Heart (tissue), 3 donors: ENCODE data around the genes TUBB4A, GPR108, ADGRE1, MBD3L5 and ZNF557.

- RAMPAGE, long total RNA, 2 experiments = no peak in any of the 2 experiments
Observed at GRCh38 chr19:6475960-6477140, 5.2 kb downstream of the DENND1C start.

DNA sequence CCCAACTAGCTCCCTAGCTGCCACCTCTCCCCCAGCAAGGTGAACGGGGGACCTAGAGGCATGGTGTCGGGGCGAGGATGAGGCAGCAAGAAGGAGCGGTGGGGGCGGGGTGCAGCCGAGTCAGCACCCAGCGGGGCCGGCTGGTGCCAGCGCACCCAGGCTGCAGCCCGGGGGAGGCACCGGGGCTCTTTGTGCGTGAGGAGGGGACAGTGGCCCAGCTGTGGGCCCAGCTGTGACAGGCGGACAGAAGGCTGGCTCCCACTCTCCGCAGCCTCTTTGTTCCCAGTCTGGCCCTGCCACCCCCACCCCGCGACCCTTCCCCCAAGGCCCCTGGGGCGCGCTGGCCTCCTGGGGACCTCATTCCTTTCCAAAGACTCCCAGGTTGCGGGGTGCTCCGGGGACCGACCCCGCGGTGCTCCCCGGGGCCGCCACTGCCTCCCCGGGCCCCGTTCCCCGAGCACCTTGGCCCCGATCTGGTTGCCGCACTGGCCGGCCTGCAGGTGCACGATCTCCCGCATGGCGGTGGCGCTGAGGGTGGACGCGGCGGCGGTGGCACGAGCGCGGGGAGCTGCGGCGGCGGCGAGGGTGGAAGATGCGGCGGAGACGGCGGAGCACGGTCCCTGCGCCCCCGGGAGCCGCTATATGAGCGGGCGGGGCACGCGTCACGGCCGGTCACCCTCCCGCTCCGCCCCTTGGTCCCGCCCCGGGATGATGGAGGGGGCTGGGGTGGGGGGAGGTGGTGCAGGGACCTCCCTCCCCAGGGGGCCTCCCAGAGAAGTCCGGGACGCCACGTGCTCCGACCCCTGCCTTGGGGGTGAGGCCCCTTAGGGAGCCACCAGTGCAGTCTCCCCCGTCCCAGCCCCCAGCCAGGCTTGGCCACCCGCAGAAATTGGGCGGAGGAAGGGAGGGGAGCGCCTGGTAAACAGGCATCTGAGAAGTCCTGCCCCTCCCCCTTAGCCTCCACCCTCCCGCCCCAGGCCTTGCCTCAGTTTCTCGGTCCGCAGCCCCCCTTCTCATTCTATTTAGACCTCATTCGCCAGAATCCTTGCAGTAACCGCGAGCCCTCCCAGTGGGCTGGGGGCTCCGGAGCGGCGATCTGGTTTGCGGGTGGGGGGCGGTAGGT, at the start of gene TUBB4A:
TSS of gene TUBB4A (minus strand) at position 615 of the 1,123 bp plus-strand sequence.
- RAMPAGE, long total RNA, 2 experiments = no peak in any of the 2 experiments

DNA sequence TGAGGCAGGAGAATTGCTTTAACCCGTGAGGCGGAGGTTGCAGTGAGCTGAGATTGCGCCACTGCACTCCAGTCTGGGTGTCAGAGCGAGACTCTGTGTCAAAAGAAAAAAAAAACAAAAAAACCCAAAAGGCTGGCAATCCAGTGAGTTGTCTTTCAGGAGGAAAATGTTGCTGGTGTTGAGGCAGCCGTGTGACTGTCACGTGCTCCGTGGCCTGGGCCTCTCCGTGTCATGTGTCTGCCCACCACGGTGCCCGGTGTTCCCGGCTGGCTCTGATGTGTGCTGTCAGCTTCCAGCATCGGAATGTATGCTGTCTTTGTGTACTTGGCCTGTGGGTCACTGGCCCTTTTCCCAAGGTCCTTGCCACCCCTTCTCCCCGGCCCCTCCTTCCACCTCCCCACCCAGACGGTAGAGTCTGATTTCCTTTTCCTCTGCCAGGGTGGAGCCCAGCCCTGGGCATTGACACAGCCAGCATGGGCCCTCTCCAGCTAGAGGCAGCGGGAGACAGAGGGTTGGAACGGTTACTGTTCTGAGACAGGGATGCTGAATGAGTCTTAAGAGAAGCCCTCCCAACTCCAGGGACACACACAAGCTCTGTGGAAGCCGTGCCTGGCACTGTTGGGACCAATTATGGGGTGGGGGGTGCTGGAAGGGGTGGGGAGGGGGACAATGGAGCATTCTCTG, 7.3 kb upstream of the TUBB4A start:
- RAMPAGE, long total RNA, 2 experiments = no peak in any of the 2 experiments

GRCh38 chr19:6521807-6522730, 8.8 kb upstream of the TNFSF9 start:
- RAMPAGE, long total RNA, 2 experiments = no peak in any of the 2 experiments

- RAMPAGE, long total RNA, 2 experiments = no peak in any of the 2 experiments
Observed at GRCh38 chr19:6576920-6578179, 13.6 kb downstream of the CD70 start.

DNA sequence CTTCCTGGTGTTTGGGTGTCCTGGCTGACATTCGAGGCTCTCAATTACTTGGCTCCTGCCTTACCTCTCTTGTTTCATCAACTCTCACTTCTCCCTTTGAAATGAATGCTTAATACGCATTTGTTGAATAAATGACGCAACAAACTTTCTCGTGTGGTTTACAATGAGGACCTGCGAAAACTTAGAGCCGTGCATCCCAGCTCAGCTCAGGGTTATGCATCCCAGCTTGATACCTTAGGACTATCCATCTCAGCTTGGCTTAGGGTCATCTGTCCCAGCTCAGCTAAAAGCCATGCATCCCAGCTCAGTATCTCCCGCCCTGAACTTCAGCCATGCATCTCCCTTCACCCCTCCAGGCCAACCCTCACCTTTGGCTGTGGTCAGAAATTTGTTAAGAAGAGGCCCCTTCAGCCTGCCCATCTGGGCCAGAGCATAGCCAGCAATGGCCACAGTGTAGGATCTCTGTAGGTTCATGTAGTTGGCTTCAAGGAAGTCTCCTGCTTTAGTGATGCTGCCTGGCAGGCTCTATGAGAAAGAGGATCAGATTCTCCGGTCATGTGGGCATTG, 16.5 kb upstream of the TNFSF14 start:
- RAMPAGE, long total RNA, 2 experiments = no peak in any of the 2 experiments

DNA sequence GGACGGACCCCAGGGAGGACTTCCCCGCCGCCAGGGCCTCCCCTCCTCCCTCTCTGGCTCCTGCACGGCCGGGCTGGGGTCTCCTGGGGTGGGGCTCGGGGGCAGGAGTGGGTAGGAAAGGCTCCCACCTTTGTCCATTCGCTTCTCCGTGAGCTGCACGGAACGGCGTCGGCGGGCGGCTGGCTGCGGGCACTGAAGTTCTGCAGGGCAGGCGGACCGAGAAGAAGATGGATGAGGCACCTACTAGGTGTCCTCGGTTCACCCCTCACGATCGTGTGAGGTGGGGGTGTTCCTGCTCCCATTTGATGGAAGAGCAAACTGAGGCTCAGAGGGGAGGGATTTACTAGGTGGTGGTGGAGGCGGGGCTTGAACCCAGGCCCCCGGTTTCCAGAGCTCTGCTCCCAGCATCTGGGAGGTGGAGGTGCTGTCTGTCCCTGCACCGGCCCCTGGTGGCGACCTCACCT, 13.1 kb downstream of the C3 start:
- RAMPAGE, long total RNA, 2 experiments = no peak in any of the 2 experiments

DNA sequence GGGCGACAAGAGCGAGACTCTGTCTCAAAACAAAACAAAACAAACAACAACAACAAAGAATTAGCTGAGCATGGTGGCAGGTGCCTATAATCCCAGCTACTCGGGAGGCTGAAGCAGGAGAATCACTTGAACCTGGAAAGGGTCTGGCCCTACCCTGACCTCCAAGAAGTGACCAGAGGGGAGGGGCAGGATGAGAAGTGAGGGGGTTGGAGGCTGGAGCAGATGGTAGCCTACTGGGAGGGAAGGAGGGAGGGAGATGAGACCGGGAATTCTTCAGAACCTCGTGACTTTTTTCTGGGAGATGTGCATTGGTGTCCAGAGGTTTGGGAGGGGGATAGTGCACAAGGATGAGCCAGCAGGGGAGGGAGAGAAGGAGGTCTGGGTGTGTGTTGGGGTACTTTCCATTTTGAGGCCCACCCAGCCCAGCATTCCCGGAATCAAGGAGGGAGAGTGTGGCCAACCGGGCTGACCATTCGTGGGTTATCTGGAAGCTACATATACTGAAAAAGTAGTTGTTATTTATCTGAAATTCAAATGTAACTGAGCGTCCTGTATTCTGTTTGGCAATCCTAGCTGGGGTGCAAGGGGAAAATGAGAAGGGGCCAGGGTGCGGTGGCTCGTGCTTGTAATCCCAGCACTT, 4.1 kb upstream of the C3 start:
- RAMPAGE, long total RNA, 2 experiments = no peak in any of the 2 experiments

DNA sequence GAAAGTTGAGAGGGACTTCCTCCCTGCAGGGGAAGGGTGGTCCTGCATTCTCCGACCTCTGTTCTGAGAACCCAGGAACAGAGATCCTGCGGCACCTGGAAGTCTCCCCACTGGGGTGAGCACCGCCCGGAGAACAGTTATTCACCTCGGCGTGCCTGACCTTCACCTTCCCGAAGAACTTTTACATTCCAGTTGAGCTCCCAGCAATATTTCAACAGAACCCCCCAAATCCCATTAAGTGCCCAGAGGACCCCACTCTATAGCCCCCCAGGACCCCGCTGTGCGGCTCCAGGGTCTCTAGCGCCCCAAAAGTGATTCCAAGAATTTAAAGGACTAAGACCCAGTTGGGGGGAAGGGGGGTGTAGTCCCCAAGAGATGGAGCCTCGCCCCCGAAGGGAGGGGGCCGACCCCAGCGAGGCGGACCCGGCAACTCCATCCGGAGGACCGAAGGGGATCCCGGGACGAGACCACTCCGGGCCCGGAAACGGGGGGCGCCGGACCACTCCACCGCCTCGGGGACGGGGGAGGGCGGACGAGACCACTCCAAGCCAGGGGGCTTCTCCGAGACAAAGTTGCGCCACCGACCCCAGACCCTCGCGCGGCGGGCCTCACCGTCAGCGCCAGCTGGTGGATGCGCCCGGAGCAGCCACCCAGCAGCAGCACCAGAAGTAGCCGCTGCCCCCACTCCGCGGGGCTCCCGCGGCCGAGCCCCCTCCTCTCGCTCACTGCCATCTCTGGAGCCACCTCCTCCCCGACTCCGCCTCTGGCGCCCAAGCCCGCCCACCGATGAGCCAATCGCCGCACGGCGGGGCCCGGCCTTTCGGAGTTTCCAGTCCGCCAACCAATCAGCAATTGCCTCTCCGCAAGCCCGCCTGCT, at the start of gene GPR108:
TSS of gene GPR108 (minus strand) at position 736 of the 877 bp plus-strand sequence.
- RAMPAGE, long total RNA, 2 experiments = start-site peak on the minus strand in 2 of 2 experiments, centred at positions 411 to 725 of the sequence, 17 to 75 reads per replicate

- RAMPAGE, long total RNA, 2 experiments = no peak in any of the 2 experiments
Observed at GRCh38 chr19:6743760-6744813, 4.6 kb downstream of the TRIP10 start.

- RAMPAGE, long total RNA, 2 experiments = no peak in any of the 2 experiments
Observed at GRCh38 chr19:6766451-6766869, 775 bp downstream of the SH2D3A start.

- RAMPAGE, long total RNA, 2 experiments = no peak in any of the 2 experiments
Observed at GRCh38 chr19:6887240-6887653, at the start of gene ADGRE1. Gene ADGRE1 (plus strand): TSS chr19:6887579.

DNA sequence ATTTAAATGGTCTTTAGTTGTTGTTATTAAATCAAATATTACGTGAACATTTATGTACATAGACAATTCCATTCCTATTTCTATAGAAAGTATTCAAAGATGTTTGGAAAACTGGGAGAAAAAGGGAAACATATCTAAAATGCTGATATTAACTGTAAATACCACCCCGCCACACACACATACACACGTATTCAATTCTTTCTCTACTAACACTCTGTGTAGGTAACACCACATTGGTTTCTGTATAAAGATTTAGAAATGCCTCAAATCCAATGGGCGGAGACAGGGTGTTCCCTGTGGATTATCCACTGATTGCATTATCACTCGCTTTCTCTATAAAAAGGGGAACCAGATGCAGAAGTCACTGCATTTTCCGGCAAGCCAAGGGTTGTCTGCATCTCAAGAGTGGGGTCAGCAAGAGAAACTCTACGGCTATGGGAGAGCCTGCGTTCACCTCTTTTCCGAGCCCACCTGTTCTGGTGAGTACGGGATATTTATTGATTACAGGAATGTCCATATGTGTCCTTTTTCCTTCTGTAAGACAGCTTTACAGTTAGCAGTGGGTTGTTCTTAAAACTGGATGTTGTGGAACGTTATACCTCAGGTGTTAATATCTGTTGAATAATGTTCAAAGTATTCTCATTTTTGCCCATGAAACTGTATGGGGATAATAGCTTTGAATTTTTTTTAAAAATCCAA, at the start of gene MBD3L5:
TSS of gene MBD3L5 (plus strand) at position 401 of the 699 bp plus-strand sequence.
- RAMPAGE, long total RNA, 2 experiments = no peak in any of the 2 experiments

- RAMPAGE, long total RNA, 2 experiments = no peak in any of the 2 experiments
Observed at GRCh38 chr19:7069059-7069808, at the start of gene ZNF557. Gene ZNF557 (plus strand): TSS chr19:7069703.

DNA sequence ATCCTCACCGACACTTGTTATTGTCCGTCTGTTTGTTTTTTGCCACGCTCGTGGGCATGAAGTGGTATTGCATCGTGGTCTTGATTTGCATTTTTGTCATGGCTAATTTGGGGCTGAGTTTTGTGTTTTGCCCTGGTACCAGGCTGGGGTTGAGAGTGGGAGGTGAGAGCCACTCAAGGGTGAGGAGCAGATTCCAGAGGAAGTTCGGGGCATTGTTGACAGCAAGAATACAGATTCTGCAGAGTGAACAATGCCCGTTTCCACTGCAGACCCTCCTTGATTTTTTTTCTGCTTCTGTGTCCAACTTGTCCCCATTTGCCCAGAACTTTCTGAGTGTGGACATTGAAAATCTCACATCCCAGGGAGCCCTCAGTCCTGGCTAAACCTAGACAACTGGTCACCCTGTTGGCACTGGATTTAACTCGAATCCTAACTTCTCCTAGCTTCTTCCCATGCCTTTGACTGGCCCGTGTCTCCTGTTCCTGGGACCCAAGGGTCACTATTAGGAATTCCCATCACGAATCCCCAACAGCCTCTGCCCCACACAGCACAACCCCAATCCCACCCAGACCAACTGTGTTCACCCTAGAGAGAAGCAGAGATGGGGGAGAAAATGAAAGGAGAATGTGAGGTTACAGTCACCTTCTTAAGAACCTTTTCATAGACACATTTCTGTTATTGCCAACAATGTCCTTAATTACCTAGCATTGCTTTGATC, 66.7 kb downstream of the ZNF557 start:
- RAMPAGE, long total RNA, 2 experiments = no peak in any of the 2 experiments

DNA sequence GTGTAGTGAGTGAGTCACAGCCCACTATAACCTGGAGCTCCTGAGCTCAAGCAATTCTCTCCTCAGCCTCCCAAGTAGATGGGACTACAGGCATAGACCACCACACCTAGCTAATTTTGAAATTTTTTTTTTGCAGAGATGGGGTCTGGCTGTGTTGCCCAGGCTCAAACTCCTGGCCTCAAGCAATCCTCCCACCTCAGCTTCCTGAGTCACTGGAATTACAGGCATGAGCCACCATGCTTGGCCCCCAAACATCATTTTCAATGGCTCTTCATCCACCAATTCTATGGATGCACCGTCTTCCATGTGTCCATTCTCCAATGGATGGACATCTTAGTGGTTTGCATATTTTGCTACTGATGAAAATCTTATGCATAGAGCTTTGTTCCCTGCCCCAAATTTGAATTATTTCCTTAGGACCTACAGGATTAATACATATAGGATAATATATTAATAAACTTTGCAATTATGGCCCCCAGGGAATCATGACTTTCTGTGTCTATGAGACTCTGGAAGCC, 69.0 kb downstream of the ZNF557 start:
- RAMPAGE, long total RNA, 2 experiments = no peak in any of the 2 experiments

DNA sequence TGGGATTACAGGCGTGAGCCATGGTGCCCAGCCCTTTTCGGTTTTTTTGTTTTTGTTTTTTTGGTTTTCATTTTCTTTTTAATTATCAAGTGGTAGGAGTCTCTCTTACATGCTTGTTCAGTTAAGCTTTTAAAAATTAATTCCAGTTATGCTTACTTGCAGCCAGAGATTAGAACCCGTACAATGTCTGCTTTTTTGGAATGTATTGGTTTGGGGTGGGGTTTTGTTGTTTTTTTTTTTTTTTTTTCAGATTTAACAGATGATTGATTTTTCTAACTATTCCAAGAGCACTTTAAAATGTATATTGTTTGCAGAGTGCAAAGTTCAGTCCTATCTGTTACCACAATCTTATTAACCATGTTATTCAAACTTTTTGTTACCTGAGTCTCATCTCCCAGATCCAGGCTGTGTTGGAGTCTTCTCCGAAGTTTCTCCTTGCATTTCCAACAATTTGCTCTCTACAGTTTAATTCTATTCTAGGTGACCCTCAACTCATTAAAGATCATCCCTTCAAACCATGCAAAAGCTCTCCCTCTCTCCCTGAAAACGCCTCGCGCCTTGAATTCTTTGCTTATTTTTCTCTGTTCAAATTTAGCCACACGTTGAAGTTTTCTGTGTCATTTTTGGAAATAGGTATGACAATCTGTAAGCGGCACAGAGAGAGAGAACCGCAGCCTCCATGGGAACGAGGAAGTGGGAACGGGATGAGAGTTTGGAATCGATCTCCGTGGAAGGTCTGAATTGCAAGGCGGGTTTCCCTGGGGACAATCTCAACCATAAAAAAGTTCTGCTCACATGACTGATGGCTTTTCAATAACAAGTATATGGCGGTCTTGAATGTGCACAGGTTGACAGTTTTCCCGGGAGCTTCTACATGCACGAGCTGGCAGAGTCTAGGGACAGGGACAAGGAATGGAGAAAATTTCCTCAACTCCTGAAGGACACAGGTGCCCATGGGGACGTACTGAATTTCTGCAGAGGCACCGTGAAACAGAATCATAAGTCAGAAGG, 91.1 kb downstream of the INSR start:
- RAMPAGE, long total RNA, 2 experiments = no peak in any of the 2 experiments

DNA sequence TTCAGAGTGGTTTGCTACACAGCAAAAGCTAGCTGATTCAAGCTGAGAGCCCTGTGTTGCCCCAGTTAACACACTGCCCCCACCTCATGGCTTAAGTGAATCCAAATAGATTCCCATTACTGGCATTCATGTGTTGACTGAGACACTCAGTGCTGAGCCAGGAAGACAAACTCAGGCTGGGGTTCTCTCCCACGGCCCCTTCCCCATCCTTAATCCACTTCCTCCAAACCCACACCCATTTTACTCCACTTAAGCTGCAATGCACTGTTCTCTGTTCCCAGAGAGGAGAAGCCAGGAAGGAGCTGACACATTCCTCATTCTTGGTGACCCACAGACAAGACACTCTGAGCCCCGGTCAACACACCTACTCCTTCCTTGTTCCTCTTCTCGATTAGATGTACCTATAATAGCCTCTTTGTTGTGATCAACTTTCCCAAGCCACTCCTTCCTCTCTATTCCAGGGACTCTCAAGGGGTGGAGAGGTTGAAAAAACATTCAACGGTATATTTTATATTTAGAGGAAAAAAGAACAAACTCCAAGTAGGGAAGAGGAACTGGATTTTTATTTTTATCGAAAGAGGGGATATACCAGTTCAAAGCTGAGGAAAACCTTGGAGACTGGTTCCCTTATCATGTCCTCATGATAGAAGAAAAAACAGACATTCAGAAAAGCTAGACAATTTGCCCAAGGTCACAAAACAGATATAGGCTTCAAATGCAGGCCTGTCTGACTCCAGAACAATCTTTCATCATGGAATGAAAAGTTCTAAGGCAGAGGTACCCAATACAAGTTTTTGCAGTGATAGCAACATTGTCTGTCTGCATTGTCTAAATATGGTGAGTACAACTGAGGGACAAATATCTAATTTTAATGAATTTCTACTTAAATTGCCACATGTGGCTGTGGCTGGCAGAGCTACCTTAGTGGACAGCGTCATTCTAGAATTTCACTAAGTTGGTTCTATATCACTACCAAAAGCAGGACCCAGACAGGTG, 46.9 kb downstream of the INSR start:
- RAMPAGE, long total RNA, 2 experiments = no peak in any of the 2 experiments

GRCh38 chr19:7254450-7255496, 39.4 kb downstream of the INSR start:
- RAMPAGE, long total RNA, 2 experiments = no peak in any of the 2 experiments

DNA sequence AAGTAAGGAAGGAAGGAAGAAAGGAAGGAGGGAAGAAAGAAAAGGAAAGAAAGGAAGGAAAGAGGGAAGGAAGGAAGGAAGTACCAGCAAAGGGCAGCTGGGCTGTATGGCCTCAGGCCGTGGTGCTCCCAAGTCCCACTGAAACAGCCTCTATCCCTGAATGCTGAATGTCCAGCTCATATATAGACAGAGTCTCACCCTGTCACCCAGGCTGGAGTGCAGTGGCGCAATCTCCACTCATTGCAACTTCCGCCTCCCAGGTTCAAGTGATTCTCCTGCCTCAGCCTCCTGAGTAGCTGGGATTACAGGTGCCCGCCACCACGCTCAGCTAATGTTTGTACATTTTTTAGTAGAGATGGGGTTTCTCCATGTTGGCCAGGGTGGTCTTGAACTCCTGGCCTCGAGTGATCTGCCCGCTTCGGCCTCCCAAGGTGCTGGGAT, 36.5 kb downstream of the INSR start:
- RAMPAGE, long total RNA, 2 experiments = no peak in any of the 2 experiments